Measurements from ENCODE around the genes ZNF548, ZNF419, ZNF587B, ZSCAN1 and ZNF274.

DNA sequence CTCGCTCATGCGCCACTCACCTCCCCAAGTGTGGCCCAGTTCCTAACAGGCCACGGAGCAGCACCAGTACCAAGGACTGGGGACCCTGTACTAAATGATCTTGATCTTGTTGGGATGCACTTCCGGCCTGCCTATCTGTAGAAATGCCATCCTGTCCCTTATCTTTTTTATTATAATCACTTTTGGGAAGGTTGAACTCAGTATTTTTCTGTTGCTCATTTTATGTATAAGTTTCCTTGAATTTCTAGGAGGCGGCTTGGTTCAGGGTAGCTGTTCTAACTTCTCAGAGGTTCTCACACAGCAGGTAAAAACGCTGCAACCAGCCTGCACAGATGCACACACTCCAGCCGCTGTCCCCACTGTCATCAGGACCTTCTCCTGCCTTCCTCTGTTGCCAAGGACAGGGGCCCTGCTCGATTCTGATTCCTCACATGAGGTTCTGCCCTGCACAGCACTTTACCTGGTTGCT, 25.8 kb downstream of the ZNF787 start:
- PRO-cap: no peak

- PRO-cap: bidirectional peak, plus-strand start at chr19:56120517, minus-strand start at chr19:56120510; bidirectional peak, plus-strand start at chr19:56120780, minus-strand start at chr19:56120620
Observed at GRCh38 chr19:56120054-56120815, 860 bp downstream of the ZNF787 start.

- PRO-cap: bidirectional peak, plus-strand start at chr19:56368262, minus-strand start at chr19:56367995
Observed at GRCh38 chr19:56367831-56368660, 25.3 kb downstream of the ZNF582 start.

- PRO-cap: no peak
Observed at GRCh38 chr19:56476604-56476726, 680 bp downstream of the ZNF667 start.

DNA sequence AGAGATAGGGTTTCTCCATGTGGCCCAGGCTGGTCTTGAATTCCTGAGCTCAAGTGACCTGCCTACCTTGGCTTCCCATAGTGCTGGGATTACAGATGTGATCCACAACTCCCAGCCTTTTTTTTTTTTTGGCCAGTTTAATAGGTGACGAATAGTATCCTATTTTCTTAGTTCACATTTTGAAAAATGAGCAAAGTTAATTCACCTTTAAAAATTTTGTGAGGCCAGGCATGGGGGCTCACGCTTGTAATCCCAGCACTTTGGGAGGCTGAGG, 50.5 kb upstream of the PEG3 start:
- PRO-cap: no peak

- PRO-cap: no peak
Observed at GRCh38 chr19:56919516-56920448, 79.3 kb upstream of the PEG3 start.

DNA sequence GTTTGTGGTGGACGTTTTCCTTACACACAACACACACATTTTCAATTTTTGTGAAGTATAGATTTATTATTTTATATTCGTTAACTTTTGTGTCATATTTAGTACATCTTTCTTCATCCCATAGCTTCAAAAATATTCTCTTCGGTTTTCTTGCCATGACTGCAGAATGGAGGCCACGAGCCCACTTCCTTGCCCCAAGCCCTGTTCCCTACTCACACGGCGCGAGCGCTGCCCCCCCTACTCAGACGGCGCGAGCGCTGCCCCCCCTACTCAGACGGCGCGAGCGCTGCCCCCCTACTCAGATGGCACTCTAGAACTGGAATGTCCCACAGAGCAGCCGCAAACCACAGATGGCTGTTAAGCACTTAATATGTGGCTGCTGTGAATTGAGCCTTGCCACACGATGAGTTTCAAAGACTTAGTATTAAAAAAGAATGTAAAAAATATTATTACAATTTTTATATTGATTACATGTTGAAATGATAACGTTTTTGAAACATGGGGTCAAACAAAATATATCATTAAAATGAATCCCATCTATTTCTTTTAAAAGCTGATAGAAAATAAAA, 102.3 kb upstream of the PEG3 start:
- PRO-cap: no peak

GRCh38 chr19:57002625-57003096, 117.1 kb upstream of the USP29 start:
- PRO-cap: no peak

GRCh38 chr19:57211222-57211686, 19.6 kb upstream of the AURKC start:
- PRO-cap: no peak

GRCh38 chr19:57214467-57215052, 16.3 kb upstream of the AURKC start:
- PRO-cap: no peak

GRCh38 chr19:57389566-57390194, at the start of gene ZNF548:
ZNF548 (plus strand) TSS chr19:57389854.
- PRO-cap: bidirectional peak, plus-strand start at chr19:57390008, minus-strand start at chr19:57389691

DNA sequence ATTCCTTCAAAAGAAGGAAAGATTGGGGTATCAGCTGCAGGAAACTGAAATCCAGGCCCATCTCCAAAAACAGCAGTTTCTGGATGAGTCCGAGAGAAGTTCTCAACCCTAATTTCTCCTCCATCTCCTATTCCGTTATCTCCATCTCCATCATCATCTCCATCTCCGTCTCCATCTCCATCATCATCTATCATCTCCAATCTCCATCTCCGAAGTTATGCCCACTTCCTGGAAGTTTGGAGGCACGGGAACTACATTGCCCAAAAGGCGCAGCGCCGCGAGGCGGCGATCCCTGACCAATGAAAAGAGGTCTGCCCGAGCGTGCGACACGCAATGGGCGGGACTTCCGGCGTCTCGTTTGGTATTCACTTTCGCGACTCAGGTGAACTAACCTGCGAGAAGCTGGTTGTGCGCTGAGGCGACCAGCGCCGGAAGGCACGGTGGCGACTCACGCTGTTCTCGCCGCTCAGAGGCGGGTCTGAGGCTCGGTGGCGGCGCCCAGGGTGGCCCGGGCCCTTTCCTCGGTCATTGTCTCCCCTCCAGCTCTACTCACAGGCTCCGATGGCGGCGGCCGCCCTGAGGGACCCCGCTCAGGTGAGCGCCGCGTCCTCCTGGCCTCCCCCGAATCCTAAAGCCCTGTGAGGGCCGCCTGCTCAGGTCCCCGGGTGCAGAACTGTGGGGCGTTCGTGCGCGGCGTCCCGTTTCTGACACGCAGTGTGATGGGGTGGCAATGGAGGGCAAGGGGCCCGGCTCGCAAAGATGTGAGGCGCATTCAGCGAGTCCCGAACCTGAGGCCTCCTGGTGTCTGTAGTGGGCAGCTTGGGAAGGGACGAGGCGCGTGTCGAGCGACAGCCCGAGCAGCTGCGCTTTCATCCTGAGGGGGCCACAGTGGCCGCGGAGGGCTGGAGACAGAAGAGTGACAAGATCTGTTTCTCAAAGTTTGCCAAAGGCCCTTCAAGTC, at the start of gene ZNF419:
ZNF419 (plus strand) TSS at position 361 of the 961 bp plus-strand sequence.
- PRO-cap: unidirectional peak, plus-strand start at position 397 of the sequence

GRCh38 chr19:57558781-57559455, 745 bp downstream of the ZNF550 start:
- PRO-cap: no peak

GRCh38 chr19:57738754-57739252, 7.8 kb upstream of the ZNF776 start:
- PRO-cap: no peak

DNA sequence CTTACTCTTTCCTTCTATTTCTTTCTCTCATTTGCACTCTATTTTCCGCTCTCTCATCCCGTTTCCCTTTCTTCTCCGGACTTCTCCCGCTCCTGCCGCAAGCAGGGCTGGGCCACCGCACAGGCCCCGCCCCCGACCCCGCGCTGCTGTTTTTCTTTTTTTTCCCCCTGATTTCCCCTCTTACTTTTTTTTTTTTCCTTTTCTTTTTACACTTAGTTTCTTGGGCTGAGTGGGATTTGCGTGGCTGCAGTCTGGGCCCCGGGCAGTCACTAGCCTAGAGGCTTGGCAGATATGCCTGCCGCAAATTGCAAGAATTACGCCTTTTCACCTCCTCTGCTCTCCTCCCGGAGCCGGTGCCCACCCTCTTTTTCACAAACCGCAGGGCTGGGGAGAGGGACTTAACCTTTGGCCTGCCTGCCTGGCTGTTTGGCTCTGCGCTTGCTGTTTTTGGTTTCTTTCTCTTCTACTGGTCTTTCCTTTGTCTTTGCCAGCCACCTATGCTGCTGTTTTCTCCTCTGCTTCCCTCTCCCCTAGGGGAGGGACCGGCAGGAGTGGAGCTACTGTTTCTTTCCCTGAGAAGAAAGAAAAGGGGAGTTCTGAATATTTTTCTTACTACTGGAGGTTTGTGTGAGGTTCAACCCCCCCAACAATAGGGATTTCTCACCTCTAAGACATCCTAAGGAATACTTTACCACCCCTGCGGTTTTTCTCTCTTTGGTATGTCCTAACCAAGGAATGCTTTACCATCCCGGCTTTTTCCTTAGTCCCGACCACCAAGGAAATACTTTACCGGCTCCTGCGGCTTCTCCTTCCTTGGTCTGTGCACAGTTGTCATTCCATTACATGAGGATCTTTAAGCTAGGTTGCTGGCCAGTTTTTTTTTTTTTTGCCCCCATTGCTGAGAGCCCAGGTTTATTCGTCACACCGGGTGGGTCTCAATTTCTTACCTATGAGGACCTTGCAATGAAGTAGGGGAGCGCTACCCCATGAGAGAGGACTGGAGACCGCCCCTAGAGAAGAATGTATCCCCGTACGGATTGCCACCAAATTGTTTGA, 10.9 kb downstream of the ZNF552 start:
- PRO-cap: no peak

GRCh38 chr19:57829607-57830956, at the start of gene ZNF587B:
ZNF587B (plus strand) TSS chr19:57830299.
- PRO-cap: unidirectional peak, plus-strand start at chr19:57830312

GRCh38 chr19:57867703-57868487, 18.2 kb downstream of the ZNF587 start:
- PRO-cap: no peak

DNA sequence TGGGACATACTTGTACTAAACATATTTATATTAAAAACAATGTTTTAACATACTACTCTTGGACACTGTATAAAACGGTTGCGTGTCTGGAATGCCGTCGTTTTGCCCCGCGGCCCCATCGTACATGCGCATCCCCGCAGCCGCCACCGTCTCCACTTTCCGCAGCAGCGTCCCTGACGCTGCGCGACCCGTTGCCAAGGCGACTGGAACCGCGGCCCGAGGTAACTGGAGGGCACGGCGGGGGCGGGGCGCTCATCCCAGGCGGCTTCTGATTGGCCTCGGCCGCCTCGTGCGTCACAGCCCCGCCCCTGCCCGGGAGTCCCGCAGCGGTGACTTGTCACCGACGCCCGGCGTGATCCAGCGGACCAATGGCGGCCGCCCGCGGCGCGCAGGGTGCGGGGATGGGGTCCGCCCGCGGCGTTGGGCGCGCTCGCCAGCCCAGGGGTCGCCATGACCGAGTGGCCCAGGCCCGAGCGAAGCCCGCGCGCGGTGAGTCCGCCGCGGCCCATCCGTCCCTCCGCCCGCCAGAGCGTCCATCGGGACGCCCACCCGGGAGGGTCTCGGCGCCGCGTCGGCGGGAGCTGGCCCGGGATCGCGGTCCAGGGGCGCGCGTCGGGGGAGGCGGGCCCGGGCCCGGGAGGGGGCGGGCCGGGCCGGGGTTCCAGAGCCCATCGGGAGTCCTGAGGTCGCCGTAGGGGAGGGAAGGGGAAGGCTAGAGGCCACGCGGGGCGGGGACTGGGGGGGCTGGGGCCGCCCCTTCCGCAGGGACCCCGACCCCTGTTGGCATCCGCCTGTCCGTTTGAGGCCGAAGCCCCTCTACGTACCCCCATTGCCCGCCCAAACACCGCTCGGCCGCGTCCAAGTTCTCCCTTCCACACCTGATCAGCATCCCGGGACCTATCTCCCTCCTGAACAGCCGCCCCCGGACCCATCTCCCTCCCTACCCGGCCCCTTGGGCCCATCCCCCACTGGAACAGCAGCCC, at the start of gene ZSCAN1:
ZSCAN1 (plus strand) TSS at position 353 of the 983 bp plus-strand sequence.
- PRO-cap: bidirectional peak, plus-strand start at position 353 of the sequence, minus-strand start at position 192 of the sequence

DNA sequence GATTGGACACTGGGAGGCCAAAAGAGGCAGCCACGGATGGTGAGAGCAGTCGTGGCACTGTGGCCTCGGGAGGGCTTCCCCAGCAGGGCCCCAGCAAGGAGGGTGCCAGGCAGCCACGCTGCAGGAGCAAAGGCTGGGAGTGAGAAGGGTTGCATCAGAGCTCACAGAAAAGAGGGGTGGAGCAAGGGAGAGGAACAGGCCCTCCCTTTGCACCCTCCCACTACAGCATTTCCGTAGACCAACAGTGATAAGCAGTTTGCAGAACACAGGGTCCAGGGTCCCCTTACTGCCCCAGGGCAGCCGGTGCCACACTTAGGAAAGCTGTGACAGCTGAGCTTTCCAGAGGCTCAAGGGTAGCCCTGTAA, 5.0 kb downstream of the ZSCAN1 start:
- PRO-cap: no peak

GRCh38 chr19:58182505-58183549, at the start of gene ZNF274:
ZNF274 (plus strand) TSS chr19:58183061.
- PRO-cap: bidirectional peak, plus-strand start at chr19:58183069, minus-strand start at chr19:58182883; bidirectional peak, plus-strand start at chr19:58183424, minus-strand start at chr19:58183296